AG04449 (cell line): ENCODE results near the genes MAST4, CENPH, BDP1 and MAP1B.

DNA sequence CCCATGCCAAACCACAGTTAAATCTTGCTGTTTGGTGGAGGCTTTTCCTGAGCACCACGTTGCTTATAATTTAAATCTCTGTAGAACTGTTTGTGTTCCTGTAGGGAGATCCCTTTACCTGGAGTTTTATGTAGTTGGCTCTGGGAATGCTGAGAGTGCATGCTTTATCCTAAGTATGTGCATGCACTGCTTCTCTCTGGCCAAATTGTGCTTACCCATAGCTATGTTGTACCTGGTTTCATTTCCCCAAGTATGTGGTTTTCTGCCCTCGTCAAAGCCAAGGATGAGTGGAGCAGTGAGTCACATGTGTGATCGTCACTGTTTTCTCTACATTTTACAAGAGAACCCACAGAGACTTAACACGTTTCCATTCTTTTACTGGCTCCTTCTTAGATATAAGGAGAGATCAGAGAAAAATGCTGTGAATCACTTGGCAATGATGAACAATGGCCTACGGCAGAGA lies 42.0 kb upstream of the MAST4 start:
- RRBS, result no CpG with 5 or more reads among the region's 5 CpGs

- RRBS, result 1% methylated on average over 57 of the region's 97 CpGs
These were observed at the start of gene MAST4 for GRCh38 chr5:66595859-66596871. Gene MAST4 (plus strand): TSS chr5:66596393.

DNA sequence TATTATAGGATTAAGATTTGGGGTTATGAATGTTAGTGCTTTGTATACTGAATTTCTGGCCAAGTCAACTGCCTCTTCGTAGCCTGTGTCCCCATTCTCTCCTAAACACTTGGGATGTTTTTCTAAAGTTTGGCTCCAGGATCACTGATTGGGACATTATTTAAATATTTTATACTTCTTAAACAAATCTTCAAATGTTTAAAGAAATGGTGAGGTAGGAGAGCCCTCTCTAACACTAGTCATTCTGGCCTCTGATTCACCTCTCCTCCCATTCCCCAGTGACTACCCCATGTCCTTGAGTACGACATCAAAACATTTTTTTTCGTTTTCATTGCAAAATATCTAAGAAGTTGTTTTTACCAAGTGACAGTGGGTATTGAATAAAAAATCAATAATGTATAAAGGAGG lies 50.9 kb downstream of the MAST4 start:
- RRBS, result no CpG with 5 or more reads among the region's 3 CpGs

- RRBS, result no CpG with 5 or more reads among the region's 5 CpGs
These were observed 222.7 kb downstream of the MAST4 start for GRCh38 chr5:66818913-66819326.

GRCh38 chr5:67257269-67257661 lies 60.7 kb upstream of the CD180 start:
- RRBS, result no CpG with 5 or more reads among the region's 1 CpG

DNA sequence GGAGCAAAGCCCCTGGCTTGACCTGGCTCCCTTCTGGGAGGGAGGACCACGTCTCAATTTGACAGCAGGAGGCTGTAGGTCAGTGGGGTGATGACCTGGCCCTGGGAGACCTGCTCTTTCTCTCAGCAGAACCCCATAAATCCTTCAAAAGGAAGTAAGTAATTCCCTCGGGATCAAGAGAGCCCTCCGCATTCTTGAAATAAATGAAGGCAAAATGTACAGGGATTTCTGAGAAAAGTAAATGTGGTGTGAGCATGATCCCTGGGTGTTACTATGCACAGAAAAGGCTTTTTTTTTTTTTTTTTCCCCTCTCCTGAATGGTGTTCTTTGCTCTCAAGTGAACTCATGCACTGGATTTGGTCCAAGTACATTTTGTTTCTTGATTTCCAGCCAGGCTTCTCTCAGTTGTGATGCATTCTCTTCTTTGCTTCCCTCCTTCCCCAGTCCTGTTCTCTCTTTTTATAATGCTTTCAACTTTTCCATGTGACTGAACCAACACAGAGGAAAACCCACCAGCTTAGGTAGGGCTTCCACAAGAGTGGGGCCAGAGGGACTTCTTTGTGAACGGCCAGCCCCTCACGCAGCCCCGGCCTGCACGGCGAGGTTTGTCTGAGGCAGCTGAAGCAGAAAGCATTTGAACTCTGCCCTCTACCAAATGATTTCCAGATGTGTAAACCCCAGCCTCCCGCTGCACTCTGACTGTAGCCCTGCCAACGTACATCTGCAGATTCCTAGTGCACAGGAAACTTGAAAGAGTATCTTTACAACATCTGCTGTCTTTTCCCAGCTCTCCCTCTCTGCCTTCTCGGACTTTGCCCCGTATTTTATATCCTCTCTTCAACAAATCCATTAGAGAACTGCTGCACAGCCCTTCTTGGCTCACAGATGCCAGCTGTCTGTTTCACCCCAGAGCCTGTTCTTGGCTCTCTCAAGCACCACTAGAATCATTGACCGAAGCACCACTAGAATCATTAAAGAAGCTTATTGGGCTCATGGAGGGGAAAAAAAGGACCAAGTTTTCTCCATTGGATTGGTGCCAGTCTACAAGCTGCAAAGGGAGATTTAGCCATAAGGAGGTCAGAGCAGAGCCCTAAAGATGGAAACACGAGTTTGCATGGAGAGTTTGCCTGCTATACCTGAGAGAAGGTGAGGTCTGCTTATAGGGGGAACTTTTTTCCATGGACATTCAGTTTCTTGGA lies 71.8 kb upstream of the CD180 start:
- RRBS, result no CpG with 5 or more reads among the region's 14 CpGs

- RRBS, result no CpG with 5 or more reads among the region's 5 CpGs
These were observed 409.1 kb upstream of the CD180 start for GRCh38 chr5:67605633-67606107.

- RRBS, result no CpG with 5 or more reads among the region's 6 CpGs
These were observed 445.8 kb upstream of the CD180 start for GRCh38 chr5:67642359-67642905.

GRCh38 chr5:67799693-67800105 lies 415.9 kb upstream of the PIK3R1 start:
- RRBS, result no CpG with 5 or more reads among the region's 5 CpGs

DNA sequence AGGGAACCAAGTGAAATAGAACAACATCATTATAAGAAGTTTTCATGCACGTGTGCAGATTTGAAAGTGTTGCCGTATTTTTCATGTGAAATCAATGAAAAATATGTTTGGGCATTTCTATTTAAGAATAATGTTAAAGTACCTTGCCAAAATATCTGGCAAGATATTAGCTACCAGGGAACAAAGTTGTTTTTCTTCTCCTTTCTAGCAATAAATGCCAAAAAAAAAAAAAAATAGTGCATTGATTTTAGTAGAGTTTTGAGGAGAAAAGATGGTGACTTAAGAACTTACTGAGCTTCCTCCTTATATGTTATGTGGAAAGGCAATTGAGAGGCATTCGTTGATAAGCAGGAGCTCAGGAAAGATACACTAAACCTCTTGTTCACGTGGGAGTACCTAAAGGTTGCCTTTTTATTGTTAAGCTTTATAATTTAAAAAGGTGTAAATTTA lies 23.2 kb downstream of the PIK3R1 start:
- RRBS, result no CpG with 5 or more reads among the region's 4 CpGs

DNA sequence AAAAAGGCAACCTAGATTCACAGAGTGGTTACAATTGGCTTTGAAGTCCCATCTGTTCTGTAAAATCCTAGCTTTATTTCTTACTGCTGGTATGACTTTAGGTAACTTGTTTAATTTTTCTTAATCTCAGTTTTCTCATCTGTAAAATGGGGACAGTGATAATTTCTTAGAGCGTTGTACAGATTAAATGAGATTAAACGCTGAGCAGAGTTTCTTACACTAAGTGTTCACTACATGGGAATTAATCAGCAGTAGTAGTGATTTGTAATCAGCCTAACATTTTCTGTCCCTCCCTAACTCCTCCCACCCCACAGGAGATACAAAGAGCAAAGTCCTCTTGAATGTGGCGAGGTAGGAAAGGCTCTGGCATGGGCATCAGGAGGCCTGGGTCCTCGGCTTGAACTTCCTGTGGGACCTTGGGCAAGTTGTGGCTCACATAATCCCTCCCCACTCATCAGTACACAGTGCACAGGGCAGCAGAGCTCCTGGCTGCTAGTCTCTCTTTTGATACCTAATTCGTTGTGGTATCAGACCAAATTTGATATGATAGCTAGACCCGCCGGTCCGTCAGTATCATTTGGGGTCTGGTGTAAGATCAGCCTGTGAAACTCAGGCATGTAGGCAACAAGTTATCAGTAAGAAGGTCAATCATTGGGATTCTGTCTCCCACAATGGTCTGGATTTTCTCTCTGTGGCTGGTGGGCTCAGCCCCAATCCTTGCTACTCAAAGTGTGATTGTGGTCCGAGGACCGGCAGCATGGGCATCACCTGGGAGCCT lies 49.0 kb downstream of the PIK3R1 start:
- RRBS, result no CpG with 5 or more reads among the region's 10 CpGs

GRCh38 chr5:68292971-68293621 lies 77.5 kb downstream of the PIK3R1 start:
- RRBS, result no CpG with 5 or more reads among the region's 8 CpGs

- RRBS, result no CpG with 5 or more reads among the region's 3 CpGs
These were observed 410.2 kb upstream of the SLC30A5 start for GRCh38 chr5:68683587-68684005.

DNA sequence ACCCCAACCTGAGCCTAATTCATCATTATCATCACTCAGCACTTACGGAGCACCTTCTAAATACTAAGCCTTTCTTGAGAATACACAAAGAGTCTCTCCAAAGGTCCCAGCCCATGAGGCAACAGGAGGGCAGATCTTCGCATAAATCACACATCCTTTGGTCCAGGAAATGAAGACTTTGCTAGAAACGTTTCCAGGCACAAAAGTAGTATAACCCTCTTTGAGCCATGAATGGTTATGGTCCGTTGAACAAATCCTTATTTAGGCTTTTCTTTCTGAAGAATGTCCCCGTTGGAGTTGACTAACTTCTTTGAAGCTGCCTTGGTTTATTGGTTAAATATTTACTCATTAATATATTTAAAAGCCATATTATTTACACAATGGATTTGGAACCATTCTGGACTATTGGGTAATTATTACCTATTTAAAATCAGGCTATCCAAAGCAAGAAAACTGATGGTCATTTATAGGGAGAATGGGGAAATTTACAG lies 347.7 kb upstream of the SLC30A5 start:
- RRBS, result no CpG with 5 or more reads among the region's 5 CpGs

- RRBS, result 5% methylated on average over 1 of the region's 21 CpGs
These were observed 217 bp upstream of the SLC30A5 start for GRCh38 chr5:69093617-69093976.

GRCh38 chr5:69188700-69189982 lies at the start of gene CENPH:
Gene CENPH (plus strand): TSS chr5:69189583.
- RRBS, result 3% methylated on average over 15 of the region's 62 CpGs

DNA sequence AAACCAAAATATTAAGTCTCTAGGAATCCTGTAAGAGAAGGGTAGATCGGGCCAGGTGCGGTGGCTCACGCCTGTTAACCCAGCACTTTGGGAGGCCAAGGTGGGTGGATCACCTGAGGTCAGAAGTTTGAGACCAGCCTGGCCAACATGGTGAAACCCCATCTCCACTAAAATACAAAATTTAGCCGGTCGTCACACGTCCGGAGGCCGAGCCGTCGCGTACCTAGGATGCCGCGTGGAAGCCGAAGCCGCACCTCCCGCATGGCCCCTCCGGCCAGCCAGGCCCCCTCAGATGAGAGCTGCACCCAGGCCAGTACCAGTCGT lies 1.0 kb upstream of the CCDC125 start:
- RRBS, result no CpG with 5 or more reads among the region's 18 CpGs

DNA sequence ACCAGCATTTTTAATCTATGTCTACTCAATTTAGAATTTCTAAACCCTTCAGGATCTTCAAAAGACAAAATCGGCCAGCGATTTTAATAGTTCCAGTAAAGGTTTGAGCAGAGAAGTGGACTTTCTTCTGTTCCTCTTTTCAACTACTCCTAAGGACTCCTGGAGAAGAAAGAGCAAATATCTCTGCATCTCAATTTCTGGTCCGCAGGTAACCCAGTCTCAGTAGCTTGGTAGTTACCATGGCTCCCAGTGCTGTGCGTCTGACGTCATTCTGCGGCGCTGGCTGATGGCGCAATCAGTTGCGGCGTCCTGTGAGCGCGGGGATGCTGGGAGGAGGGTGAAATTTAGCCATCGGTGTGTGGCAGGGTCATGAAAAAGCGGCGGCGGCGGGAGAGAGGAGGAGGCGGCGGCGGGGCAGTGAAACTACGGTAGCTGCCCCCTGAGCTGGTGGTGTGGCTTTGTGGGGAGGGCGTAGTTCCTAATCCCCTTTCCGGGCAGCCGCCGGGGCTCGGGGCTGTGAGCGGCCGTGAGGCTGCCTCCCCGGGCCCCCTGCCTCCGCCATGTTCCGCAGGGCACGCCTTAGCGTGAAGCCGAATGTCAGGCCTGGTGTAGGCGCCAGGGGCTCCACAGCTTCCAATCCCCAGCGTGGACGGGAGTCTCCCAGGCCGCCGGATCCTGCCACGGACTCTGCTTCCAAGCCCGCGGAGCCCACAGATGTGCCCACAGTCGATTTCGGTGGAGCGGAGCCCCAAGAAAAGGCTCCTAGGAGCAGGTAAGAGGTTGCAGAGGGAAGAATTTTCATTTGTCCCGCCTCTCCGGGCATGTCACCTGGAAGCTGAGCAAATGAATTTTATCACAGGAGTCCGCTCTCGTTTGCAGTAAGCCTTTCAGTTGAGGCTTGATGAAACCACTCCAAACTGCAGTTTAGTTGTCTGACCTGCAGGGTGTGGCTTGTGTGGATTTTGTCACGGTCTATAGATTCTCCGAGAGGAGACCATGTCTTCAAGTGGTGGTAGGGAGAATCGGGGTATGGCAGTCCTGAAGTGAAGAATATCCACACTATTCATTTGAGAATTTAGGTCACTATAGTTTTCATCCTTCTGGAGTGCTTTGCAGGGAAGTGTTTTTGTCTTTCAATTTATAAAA lies at the start of gene BDP1:
Gene BDP1 (plus strand): TSS at position 334 of the 1,146 bp plus-strand sequence.
- RRBS, result 3% methylated on average over 5 of the region's 52 CpGs

- RRBS, result 6% methylated on average over 15 of the region's 95 CpGs
These were observed at the start of gene MAP1B for GRCh38 chr5:72106729-72107895. Gene MAP1B (plus strand): TSS chr5:72107475.